Tibial artery (tissue), 1 donor: ENCODE measurements around the genes AIDA, TLR5 and WDR26.

DNA sequence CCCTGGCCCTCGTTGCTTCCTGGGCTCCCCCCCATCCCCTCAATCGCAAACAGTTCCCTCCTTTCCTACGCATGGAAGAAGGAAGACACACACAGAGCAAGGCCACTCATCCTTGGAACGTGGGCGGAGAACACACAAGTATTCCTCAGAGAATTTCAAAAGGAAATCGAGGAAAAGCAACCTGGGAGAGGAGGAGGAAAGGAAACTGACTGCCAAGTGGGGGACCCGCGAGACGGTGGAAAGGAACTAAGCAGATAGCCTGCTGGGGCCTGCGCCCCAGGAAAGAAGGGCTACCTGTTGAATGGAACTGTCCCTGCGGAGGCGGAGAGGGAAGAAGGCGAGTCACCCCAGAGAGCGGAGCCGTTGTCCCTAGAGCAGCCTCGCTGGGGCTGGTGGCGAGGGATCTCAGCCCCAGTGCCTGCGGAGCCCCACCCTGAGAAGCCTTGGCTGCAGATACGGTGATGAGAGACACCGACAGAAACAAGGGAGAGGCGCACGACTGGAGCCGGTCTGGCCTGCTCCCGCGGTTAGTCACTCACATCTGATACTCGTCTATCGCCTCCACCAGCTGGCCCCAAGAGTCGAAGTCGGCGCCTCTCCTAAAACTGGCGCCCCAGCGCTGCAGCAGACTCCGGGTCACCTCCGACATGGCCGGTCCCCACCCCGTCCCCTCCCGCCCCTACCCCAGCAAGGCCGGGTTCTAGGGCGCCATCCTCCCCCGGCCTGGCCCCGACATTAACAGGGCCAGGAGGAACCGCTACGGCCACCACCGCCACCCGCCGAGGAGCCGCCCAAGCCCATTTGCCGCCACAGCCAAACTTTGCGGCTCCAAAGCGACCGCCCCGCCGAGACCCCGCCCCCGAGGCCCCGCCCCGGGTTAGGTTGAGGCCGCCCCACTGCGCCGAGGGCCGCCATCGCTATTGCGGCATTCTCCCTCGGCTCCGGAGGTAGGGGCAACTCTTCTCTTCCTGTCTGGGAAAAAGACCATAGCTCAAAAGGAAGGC lies at the start of gene AIDA:
Gene AIDA (minus strand): TSS at position 823 of the 1,004 bp plus-strand sequence.
- PRO-cap = unidirectional peak, minus-strand start at position 543 of the sequence; bidirectional peak, plus-strand start outside the sequence, minus-strand start at position 803 of the sequence

GRCh38 chr1:223089968-223090347 lies 53.1 kb downstream of the TLR5 start:
- PRO-cap = no peak

DNA sequence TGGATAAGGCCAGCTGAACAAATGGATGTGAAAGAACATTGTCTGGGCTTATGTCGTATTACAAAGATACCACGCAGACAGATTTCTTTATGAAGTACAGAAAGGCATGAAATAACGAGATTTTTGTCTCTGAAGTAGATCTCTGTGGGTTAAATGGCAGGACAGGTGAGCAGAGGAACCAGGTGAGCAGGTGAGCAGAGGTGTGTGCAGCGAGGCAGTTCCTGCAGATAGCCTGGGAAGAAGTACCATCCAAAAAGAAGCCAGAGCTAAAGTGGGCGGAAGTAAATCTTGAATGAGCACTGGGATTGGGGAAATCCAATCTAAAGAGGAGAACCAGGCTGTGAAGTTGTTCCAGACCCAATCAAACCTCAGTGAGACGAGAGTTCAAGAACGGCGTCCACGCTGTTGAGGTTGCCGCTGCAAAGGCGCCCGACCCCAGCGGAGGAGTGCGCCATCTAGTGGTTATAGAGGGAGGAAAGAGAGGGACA lies 19.6 kb downstream of the TLR5 start:
- PRO-cap = no peak

DNA sequence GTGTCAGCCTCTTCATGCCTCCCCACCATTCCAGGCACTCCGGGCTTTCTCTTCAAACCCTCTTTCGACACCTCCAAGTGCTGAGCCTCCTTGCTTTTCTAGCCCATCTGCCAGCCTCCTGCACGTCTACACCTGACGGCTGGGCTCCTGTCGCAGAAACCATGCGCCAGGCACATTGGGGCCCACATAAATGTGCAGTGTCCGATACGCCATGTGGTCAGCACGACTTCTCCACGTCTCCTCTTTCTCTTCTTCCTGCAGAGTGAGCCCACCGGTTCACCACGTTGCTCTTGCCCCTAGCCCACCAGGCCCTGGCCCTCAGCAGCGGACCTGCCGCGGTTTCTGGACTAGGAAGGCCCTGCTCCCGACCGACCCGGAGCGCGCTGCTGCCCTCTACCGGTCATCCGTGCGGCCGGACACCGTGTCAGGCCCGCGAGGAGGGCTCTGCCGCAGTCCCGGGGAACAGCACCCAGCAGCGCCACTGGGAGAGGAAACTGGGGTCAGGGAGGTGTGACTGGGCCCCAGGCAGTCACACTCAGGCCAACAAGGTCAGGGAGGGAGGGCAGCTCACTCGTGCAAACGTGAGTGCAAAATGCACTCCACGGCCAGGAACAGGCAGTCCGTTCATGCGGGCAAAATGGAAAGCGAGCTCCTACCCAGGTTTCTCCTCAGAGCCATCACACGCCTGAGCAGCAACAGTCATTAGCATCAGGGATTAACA lies 13.8 kb downstream of the TLR5 start:
- PRO-cap = no peak

- PRO-cap = bidirectional peak, plus-strand start at chr1:223143375, minus-strand start at chr1:223143221
These were observed at the start of gene TLR5 for GRCh38 chr1:223142886-223143630. Gene TLR5 (minus strand): TSS chr1:223143248.

- PRO-cap = no peak
These were observed 37.5 kb downstream of the CAPN8 start for GRCh38 chr1:223627885-223628573.

GRCh38 chr1:223631738-223631963 lies 33.9 kb downstream of the CAPN8 start:
- PRO-cap = no peak

DNA sequence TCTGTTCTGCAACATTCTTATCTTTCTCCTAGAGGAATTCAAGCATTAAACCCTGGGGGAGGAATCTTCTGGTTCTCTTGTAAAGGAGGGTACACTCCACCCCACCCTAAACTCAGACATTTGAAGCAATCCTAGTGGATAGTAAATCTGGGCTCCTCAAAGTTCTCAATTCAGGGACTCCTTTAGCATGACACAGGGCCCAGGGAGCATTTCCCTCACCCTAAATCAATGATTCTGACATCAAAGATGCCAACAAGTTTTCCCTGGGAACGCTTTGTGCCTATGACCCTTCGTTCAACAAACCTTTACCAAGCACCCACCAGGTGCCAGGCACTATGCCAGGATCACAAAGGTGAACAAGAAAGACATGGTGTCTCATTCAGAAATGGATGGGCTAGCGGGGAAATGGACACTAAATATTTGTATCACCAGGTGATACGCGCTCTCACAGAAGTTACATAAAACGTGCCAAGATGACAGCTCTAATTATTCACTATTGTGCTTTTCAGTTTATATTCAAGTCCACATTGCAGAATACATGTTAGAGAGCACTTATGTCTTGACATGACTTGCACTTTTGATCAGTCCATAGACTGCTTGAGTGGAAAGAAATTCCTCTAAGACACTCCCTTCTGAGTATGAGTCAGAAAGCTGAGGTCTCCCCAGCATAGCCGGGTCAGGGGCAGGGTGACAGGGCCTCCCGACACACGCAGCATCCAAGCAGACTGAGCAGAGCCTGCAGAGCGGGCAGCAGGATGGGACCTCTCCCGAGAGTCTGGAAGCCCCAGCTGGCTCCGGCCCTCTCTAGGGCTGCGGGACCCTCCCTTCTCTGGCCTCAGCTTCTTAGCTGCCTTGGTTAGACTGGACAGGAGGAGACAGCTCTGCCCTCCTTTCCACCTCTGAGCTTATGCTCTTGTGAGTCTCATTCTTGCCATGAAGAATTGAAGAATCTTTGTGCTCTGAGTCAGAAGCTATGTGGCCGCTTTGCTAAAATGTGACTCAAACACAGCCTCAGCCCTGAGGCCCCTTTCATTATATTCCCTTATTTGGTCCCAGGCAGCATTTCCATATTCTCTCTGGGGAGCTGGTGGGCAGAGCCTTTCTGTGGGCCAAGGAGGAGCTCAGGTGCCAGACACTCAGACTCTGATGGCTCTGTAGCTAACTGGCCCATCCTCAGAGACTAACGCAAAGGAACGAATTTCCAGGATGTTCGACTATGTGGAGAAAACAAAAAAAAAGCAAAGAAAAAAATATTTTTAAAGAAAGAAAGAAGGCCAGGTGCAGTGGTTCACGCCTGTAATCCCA lies 11.4 kb upstream of the CAPN2 start:
- PRO-cap = unidirectional peak, plus-strand start at position 685 of the sequence; unidirectional peak, plus-strand start at position 732 of the sequence; bidirectional peak, plus-strand start at position 1,105 of the sequence, minus-strand start at position 909 of the sequence

GRCh38 chr1:223740719-223741379 lies 28.5 kb downstream of the CAPN2 start:
- PRO-cap = no peak

DNA sequence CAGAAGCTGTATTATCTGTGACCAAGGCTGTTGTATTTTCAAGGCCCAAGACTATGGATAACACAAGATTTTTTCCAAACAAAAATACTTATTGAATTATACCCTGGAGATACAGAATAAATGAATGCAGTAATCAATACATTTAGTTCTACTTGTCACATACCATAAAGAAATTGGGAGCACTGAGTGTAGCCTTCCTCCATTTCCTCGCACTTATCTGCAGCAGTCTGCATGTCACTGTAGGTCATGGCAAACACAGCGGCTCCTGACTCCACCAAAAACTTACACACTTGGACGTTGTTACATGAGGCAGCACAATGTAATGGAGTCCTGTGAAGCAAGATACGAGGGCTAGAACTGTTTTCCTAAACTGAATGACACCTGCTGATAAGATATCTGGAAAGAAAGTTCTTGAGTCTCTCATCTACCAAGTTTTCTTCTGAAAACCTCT lies 56.9 kb downstream of the TP53BP2 start:
- PRO-cap = no peak

GRCh38 chr1:223792111-223792667 lies 53.6 kb downstream of the TP53BP2 start:
- PRO-cap = no peak

- PRO-cap = no peak
These were observed 43.8 kb downstream of the TP53BP2 start for GRCh38 chr1:223801752-223802472.

DNA sequence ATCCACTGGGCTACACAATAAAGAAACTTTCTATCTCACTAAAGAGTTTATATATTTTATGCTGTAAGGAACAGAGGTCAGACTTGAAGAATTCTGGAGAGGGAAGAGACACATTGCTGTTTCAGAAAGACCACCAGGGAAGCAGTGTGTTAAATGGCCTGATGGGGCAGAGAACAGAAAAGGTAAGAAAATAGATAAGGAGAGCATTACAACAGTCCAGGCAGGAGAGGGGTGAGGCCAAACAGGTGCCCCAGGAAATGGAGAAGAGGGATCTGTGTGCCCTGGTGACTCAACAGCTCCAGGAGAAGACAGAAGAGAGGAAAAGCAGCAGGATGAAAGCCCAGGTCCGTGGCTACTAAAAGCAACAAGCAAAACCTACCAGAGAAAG lies 9.2 kb downstream of the TP53BP2 start:
- PRO-cap = no peak

DNA sequence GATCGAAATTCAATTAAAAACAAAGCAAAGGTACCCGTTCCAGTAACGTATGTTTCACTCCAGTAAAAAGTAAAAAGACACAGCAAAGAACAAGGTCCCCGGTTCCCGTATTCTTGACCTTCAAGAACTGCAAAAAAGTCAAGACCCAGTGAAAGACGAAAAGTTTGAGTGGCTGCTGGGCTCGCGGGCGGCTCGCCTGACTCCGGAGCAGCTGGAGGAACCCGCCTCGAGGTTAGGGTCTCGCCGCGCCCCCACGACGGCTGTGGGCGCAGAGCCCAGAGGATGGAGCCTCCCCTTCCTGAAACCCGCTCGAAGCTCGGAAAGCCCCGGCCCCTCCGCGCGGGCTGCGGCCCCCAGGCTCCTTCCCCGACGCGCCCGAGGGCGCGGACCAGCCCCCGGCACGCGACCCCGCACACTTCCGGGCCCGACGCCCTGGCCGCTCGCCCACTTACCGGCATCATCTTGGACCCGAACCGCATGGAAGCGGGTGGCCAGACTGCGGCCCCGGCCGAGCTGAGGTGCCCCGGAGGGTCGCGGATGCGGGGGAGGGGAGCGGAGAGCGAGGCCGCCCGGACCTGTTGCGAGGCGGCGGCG lies 448 bp downstream of the TP53BP2 start:
- PRO-cap = bidirectional peak, plus-strand start at position 159 of the sequence, minus-strand start outside the sequence; unidirectional peak, minus-strand start at position 389 of the sequence

GRCh38 chr1:224013128-224013676 lies 100.7 kb upstream of the FBXO28 start:
- PRO-cap = no peak

- PRO-cap = no peak
These were observed 98.8 kb upstream of the FBXO28 start for GRCh38 chr1:224014960-224015625.

GRCh38 chr1:224340938-224341509 lies 11.1 kb upstream of the NVL start:
- PRO-cap = no peak

DNA sequence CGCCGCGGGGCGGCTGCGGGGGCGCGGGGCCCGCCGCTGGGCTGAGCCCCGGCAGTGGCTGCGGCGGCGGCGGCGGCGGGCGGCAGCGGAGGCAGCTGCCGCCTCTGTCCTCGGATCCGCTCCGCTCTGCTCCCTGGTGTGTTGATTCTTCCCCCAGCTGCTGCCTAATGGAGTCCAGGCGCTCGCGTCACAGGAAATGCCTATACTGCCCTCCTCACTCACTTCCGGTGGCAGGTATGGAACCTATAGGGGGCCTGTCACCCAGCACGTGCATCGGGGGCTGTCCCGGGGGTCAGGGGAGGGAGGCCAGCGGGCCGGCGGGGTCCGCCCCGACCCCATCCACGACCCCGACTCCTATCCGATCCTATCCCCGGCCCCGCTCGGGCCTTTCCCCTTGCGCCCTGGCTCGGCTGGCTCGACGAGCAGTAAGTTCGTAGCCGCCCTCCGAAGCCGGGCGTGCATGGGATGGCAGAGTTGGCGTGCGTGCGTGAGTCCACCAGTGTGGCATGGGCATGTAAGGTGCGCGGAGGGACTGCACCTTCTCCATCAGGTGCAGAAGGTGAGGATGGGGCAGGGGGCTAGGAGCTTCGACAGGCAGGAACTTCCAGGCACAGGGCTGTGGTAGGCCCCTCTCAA lies at the start of gene WDR26:
Gene WDR26 (minus strand): TSS at position 169 of the 636 bp plus-strand sequence.
- PRO-cap = bidirectional peak, plus-strand start at position 273 of the sequence, minus-strand start at position 166 of the sequence

GRCh38 chr1:225449113-225449819 lies 21.4 kb upstream of the LBR start:
- PRO-cap = no peak

DNA sequence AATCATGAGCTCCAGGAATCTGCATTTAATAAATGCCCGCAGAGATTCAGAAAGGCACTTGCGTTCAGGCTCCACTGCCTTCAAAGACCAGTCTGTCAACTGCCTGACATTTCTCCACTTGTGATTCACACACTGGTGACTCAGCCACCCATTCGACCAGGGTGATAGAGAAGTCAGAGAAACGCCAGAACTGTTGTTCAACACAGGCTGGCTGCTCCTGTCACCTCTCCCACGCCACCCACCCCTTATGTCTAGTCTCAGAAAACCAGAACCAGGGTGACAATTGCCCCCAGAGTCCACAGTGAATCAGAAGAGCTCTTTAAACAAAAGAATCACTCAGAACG lies 26.9 kb upstream of the LBR start:
- PRO-cap = bidirectional peak, plus-strand start at position 176 of the sequence, minus-strand start at position 94 of the sequence